Ishikawa (cell line): ENCODE measurements around a stretch of chr9.

DNA sequence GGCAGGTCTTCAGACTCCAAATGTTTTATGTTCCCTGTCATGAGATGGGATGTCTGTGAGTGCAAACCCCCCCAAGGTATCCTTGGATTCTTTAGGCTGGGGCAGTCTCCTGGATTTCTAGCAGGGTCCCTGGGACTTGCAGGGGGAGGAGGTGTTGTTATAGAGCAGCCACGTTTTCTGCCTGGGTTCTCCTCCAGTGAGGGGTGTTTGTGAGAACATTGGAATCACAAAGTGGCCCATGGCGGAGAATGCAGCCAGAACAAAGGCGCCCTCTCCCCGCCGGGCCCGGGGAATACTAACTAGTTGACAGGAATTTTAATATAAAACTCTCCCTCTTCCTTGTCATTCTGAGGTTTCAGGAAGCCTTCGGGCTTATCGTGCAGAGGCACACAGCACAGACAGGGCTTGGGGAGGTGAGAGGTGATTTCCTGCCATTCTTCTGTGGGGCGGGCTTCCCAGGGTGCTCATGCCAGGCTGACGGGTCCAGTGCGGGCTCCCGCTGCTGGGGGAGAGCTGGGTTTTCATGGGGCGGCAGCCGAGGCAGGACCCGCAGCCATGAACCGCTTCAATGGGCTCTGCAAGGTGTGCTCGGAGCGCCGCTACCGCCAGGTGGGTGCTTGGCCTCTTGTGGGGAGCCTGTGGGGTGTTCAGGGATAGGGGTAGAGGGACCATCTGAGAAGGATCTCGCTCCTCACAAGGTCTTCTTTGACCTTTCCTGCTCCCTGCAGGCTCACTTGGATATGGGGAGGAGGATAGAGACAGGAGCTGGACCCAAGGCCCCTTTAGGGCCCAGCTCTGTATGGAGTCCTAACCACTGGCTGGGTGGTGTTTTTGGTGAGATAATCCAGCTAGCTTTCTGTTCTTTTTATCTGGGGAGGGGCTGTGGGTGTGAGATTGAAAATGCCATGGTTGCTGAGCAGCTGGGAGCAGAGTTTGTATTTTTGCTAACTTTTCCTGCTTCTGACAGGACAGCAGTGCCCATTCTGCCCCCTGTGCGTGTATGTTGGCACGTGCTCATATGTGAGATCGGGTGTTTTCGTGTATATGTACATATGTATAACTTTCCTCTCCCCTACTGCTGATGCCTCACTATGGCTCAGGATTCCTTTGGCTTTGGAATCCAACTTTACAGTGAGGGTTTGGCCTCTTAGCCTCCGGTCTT lies 37.9 kb downstream of the RGS3 start:
- RRBS, result no CpG with 5 or more reads among the region's 26 CpGs

DNA sequence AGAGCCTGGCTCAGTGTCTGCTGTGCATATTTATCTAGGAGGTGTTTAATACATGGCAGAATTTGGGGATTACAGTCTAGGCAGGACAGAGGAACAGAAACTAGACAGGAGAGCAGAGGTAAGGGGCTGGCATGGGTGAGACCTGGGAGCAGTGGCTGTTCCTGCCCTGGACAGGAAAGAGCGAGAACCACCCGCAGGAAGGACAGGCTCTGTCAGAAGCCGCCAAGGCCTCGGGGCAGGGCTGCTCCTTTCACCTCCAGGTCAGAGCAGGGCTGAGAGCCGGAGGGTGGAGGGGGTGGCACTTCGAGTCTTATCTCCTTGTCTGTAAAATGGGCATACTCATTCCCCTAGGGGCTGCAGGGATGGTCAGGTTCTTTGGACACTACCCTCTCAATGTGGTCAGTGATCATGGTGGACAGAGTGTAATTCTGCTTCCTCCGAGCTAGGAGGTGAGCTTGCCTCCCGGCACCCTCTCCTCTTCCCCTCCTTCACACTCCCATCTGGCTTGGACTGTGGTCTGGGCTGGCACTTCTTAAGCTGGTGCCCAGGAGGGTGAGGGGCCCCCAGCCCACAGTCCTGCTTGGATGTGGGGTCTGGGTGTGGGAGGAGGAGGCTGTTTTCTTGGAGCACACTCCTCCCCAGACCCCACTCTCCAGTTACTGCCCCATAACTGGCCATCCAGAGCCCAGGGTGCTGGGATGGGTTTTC lies 39.6 kb downstream of the RGS3 start:
- RRBS, result no CpG with 5 or more reads among the region's 8 CpGs

- RRBS, result no CpG with 5 or more reads among the region's 7 CpGs
Observed at GRCh38 chr9:113571888-113572490, 108.5 kb downstream of the RGS3 start.

- RRBS, result no CpG with 5 or more reads among the region's 4 CpGs
Observed at GRCh38 chr9:113587809-113588184, 124.3 kb downstream of the RGS3 start.

DNA sequence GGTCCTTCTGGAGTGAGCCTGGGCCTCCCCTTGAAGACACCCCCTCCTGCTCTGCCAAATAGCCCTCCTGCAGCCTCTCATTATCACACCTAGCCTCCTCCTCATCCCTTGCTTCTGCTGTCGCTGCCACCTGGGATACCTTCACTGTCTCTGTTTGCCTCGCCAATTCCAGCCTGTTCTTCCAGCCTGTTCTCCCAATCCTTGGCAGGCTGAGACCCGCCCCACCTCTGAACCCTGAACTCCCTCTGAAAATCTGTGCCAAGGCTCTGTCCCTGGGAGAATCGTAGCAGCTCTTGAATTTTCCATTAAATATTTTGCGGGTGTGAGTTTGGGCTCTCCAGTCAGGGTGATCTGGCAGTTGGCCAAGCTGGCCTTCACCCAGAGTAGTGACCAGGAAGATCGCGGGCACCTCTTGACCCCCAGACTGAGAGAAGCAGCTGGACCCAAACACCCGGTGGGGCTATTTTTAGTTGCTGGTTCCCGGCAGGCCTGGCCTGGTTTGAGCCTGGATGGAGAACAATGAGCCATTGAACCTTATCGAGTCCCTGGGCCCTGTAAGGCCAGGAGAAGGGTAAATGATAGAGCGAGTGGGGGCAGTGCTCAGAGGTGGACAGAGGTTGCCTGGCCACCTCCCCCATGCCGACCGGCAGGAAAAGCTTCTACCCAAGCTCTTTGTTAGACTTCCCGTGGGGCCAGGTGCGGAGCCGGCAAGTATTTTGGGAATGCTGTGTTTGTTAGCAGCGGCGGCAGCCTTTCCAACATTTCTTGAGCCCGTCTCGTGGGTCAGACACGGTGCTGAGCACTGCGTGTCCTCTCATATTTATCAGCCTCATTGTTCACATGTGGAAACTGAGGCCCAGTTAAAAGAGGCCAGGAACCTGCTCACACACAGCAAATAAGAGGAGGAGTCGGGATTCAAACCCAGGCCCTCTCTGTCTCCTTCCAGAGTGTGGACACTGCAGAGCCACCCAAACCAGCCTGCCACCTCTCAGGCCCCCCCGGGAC lies 146.2 kb downstream of the RGS3 start:
- RRBS, result 90% methylated on average over 4 of the region's 24 CpGs

GRCh38 chr9:113621248-113621978 lies 157.9 kb downstream of the RGS3 start:
- RRBS, result no CpG with 5 or more reads among the region's 16 CpGs

GRCh38 chr9:113634438-113635045 lies 171.0 kb downstream of the RGS3 start:
- RRBS, result no CpG with 5 or more reads among the region's 8 CpGs

DNA sequence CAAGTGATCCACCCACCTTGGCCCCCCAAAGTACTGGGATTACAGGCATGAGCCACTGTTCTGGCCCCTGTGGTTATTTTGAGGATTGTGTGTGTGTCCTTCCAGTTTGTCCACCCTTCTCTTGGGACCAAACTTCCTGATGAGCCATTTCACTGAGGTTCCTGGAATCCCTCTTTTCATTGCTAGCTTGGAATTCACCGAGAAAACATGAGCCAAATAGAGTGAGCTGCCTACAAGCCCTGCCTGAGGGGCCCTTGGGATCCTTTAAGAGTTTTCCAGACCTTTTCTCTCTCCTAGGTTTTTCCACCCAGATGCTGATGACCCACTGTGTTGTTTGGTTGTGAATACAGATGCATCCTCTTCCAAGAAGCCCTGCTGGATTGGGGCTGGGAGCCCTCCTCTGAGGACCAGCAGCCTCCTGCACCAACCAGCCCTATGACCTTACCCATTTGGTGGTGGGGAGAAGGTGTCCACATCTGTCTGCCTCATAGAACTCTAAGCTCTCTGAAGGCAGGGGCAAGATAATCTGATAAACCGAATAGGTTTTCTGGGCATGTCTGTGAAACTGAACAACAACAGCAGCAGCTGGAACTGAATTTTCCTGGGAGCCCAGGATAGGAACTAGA lies 13.3 kb upstream of the KIF12 start:
- RRBS, result no CpG with 5 or more reads among the region's 2 CpGs

GRCh38 chr9:114257432-114257632 lies 65.6 kb upstream of the ORM1 start:
- RRBS, result no CpG with 5 or more reads among the region's 4 CpGs

DNA sequence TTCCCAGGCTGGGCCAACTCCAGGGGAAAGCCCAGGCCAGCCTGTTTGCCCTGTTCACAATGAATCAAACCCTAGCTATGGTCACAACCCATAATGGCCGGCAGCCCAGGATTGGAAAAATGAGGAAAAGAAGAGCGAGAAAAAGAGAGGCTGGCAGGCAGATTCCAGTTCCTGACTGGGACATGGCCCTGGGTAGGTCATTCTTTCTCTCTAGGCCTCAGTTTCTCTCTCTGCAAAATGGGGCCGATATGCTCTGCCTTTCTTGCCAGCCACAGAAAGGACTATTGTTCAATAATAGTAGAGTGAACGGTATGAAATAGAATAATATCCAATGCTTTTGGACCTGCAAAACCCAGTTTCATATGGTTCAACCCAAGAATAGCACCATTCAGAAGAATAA lies 7.6 kb upstream of the ORM1 start:
- RRBS, result no CpG with 5 or more reads among the region's 4 CpGs

- RRBS, result no CpG with 5 or more reads among the region's 2 CpGs
Observed at GRCh38 chr9:114351688-114351965, 22.0 kb downstream of the ORM2 start.

- RRBS, result 98% methylated on average over 2 of the region's 19 CpGs
Observed at GRCh38 chr9:114367583-114368589, 19.9 kb downstream of the AKNA start.

DNA sequence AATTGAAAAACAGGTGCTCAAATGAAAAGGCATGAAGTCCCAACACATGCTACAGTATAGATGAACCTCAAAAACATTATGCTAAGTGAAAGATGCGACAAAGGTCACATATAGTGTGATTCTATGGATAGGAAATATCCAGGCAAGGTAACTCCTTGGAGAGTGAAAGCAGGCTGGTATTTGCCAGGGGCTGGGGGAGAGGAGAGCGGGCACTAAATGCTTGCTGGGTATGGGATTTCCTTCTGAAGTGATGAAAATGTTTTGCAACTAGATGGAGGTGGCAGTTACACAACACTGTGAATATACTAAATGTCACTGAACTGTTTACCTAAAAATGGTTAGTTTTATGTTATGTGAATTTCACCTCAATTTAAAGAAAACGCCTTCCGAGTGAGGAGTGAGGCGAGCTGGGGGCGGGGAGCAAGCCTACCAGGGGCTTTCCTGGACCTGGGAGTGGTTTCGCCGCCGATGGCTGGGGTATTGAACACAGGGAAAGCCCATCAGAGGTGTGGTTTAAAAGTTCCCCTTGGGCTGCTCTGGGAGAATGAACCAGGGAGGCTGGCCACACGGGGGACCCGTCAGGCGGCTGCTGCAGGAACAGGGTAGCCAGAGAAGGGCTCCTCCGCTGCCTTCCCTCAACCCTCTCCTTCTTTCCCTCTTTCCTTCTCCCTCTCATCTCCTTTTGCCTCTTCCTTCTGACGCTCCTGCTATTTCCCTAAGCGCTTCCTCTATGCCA lies 5.0 kb downstream of the AKNA start:
- RRBS, result no CpG with 5 or more reads among the region's 15 CpGs

GRCh38 chr9:114383365-114384211 lies 4.2 kb downstream of the AKNA start:
- RRBS, result no CpG with 5 or more reads among the region's 9 CpGs

DNA sequence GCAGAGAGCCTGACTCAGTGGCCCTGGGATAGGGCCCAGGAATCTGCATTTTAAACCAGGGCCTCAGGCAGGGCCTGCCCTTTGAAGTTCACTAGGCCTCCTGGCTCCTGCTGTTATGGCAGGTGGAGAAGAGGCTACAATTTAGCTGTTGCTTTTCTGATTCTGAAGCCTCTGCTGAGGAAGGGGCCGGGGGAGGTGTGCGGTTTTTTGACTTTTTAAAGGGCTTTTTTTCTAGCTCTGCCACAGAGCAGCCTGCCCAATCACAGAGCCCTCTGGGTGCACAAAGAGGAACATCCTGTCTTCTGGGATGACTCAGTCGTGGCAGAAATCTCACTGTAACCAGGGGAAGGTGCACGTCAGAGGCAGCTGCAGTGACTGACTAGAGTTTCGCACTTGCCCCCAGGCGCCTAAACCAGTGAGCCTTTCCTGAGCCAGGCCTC lies 2.5 kb downstream of the AKNA start:
- RRBS, result no CpG with 5 or more reads among the region's 6 CpGs

DNA sequence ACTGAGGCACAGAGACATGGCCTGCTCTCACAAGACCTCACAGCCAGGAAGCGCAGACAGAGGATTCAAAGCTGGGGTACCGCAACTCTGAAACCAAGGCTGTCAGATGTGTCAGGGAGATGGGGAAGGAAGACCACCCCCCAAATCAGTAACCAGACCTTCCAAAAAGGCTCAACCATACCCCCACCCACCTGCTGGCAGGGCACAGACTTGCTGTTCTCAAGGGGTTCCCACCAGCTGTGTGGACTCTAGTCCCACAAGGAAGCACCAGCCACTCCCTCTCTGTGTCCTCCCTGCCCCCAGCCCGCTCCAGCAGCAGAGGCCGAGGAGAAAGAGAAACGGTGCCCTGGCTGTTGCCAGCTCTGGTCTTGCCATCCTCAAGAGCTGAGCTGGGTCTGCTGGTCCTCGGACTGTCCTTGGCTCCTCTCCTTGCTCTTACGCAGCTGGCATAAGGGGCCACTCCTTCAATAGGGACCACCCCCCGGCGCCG lies 740 bp downstream of the AKNA start:
- RRBS, result no CpG with 5 or more reads among the region's 10 CpGs

DNA sequence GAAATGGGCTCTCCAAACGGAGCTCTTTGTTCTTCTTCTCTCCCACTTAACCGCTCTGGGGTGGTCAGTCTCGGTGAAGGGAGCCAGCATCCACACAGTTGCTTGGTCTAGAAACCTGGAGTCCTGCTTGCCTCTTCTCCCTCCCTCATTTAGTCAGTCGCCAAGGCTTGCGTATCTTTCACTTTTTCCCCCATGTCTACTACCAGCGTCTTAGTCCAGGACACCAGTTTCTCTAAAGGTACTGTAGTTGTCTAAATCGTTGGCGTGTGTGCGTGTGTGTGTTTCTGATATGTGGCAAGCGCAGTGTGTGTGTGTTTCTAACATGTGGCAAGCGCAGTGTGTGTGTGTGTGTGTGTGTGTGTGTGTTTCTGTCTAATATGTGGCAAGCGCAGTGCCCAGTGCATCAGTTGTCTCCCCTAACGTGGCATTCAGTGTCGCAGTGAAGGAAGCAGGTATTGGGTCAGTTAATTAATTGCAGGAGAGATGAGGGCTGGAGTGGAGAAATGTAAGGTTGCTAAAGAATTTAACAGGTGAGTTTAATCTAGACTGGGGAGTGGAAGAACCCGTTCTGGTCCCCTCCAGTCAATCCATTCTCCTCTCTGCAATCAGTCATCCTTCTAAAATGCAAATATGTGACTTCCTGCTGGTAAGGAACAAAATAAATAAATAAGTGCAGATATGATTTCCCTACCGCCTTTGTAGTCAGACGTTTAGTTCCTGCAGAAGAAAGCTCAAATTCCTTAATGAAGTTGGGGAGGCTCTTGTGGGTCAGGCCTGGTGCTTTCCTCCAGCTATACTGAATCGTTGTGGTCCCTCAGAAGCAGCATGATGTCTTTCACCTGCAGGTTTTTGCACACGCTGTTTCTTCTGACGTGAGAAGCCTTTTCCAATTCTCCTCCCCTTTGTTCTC lies 861 bp downstream of the ATP6V1G1 start:
- RRBS, result no CpG with 5 or more reads among the region's 20 CpGs

DNA sequence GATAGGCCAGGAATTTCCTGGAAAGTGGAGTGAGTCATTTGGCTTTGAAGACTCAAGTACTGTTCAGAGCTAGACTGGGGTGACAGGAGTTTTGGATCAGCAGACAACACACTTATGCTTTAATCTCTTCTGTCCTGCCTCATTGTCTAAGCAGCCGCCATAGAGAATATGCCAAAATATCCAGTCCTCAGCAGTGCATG lies 11.0 kb downstream of the TMEM268 start:
- RRBS, result no CpG with 5 or more reads among the region's 1 CpG

GRCh38 chr9:114893039-114893599 lies 37.3 kb downstream of the TNFSF8 start:
- RRBS, result no CpG with 5 or more reads among the region's 1 CpG

DNA sequence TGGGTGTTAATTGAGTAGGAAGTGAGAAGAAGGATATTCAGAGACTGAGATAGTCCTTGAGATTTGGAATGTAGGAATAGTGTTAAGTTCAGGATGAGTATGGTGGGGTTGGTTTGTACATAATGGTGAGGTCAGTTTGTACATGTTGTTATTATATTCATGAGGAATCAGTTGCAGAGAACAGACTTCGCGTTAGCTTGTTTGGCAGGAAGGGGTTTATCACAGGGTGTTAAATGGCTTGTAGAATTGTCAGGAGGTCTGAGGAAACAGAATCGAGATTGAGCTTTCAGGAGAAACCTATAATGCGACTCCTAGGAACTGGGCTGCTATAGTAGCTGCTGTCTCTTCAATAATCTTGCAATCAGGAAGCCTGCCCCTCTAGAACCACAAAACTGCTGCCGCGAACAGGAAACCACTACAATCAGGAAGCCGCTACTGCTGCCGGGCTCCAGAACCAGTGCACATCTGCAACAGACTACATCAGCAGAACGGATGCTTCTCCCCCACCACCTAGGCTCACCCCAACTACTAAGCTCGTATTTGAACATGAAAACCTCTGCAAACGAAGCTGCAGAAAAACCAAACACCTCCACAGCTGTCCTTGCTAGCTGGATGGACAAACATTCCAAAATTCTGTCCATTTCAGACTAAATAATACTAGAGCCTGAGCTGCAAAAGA lies 31.7 kb downstream of the TNFSF8 start:
- RRBS, result no CpG with 5 or more reads among the region's 11 CpGs